Daoy (cell line): Measurements from ENCODE around the genes LGR4 and ARL14EP.

GRCh38 chr11:24864661-24864907 is 367.7 kb downstream of the LUZP2 start:
- RAMPAGE, long total RNA = no peak

DNA sequence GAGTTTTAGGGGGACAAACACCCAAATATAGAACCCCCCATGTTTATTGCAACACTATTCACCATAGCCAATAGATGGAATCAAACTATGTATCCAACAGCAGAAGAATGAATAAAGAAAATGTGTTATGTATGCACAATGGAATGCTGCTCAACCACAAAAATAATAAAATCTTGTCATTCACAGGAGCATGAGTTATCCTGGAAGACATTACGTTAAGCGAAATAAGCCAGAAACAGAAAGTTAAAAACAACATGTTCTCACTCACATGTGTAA is 908.2 kb upstream of the ANO3 start:
- RAMPAGE, long total RNA = no peak

DNA sequence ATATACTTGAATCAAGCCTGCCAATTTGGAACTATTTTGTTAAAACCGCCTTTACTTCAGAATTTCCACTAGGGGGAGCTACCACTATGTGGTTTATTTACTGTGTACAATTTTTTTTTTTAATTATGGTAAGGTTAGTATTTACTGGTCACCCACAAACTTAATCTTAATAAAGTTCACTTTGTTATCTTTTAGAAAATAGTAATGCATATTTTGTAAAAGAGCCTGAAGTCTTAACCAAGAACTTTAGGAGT is 47.0 kb upstream of the ANO3 start:
- RAMPAGE, long total RNA = no peak

- RAMPAGE, long total RNA = no peak
Measured at GRCh38 chr11:26522987-26523493, 49.0 kb downstream of the MUC15 start.

DNA sequence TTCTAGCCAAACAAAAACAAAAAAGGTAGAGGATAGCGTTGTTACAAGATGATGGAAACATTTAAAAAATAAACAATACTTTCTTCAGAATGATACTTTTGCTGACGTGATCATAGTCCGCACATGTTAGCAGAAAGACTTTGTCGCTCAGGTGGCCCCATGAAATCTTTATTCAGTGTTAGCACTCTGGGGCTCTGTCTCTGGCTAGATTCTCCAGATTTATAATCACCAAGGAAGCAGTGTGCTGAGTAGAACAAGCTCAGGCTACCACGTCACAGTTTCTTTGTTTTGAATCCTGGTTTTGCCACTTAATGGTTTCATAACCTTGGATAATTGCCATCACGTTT is 3.8 kb upstream of the MUC15 start:
- RAMPAGE, long total RNA = no peak

GRCh38 chr11:26994474-26995249 is 750 bp downstream of the FIBIN start:
- RAMPAGE, long total RNA = no peak

- RAMPAGE, long total RNA = no peak
Measured at GRCh38 chr11:27341382-27341660, 21.7 kb downstream of the CCDC34 start.

- RAMPAGE, long total RNA = no peak
Measured at GRCh38 chr11:27388151-27388421, 25.1 kb upstream of the CCDC34 start.

DNA sequence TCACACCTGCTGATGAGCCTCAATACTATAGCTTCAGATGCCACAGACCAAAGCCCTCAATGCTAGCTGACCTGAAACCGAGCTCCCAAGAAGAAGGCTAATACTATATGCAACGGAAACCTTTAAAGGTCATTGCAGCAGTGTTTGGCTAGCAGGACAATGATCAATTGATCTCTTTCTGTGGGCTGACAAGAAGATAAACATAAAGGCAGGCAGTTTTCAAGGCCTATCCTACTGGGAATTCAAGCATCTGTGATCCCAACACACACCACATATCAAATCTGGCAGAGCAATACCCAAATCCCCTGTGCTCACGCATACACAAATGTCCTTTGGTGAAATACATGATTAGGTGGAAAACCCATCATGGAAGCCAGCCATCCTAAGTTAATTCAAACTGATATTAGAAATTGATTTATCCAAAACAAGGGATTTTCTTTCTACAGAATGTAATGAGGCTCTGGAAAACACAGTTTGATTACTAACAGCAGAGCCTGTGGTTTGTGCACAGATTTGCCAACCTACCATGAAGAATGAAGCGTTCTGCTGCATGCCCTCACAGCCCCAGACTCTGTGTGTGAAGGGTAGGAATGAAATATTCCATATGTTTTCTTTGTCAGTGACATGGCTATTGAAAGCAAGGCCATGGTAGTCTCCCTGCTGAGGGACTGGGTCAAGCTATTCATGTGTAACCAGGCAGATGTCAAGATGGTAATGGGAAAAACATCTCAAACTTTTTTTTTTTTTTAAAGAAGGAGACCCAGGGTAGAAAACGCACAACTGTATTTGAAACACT is 12.2 kb downstream of the LGR4 start:
- RAMPAGE, long total RNA = no peak

- RAMPAGE, long total RNA = no peak
Measured at GRCh38 chr11:27472369-27473341, at the start of gene LGR4. LGR4 (minus strand) TSS chr11:27472790.

DNA sequence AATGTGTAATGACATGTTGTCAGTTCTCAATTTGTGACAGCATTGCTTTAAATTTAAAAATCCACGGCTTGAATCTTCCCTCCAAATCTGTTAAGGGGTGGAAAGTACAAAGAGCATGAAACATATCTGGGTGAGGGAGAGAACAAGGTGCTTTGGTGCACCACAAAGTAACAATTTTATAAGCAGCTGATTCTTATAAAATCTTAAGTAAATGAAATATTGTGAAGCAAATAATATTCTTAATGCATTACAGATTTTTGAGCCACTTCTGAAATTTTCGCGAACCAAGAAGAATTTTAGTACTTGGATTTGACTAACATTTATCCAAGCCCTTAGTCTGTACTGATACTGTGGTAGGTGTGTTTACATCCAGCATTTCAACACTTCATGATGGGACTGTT is 660 bp upstream of the LIN7C start:
- RAMPAGE, long total RNA = no peak

DNA sequence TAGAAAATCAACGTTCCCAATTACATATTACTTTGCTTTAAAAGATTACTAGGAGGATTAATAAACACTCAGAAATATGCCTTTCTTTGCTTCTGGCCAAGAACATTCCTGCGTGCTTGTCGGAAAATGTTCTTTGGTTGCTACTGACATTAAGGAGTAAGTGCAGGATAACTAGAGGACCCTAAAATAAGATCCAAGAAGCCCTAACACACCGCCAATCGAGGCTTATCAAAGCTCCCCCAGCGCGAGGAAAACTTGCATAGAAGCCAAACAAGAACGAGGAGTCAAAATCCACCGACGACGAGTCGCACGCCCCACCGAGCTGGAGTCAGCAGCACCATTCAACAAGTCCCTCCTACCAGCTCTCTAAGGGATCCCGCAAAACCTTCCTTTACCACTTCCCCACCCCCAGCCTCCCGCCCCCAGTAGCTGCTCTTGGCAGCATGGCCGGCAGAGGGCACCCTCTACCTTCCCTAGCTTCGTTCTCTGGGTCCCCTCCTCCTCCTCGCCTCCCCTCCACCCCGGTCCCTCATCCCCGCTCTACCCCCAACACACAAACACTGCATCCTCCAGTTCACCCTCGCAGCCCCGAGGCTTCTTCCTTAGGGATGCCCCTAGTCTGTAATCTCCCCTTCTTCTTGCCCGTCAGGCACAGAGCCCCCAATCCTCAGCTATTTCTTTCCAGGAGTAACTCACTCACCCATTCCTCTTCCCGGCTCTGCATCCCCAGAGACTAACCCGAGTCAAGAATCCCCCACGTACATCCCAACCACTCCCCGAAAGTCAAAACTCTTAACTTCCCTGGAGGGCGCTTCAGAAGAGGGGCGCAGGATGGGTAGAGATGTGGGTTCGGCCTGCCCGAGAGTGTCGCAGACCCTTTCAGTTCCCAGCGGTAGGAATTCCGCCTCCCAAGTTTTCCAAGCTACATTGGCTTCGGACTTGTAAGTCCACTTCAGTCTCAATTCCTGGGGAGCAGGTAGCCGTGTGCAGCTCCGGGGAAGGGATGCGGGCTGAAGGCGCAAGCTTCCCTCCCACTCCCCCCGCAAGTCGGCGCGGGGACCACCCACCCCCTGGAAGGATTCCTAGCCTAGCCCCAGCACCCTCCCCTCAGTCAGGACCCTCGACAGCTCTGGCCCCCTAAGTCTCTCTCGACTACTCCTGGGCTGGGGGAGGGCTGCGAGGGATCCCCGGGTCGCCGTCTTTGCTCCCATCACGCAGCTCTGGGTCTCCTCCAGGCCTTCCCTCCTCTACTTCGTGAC is 1.1 kb downstream of the BDNF start:
- RAMPAGE, long total RNA = no peak

GRCh38 chr11:27718201-27718847 is 18.1 kb upstream of the BDNF start:
- RAMPAGE, long total RNA = no peak

- RAMPAGE, long total RNA = no peak
Measured at GRCh38 chr11:28107008-28108006, 649 bp downstream of the KIF18A start.

- RAMPAGE, long total RNA = no peak
Measured at GRCh38 chr11:28126712-28127214, 18.6 kb downstream of the METTL15 start.

- RAMPAGE, long total RNA = no peak
Measured at GRCh38 chr11:28157754-28158174, 49.6 kb downstream of the METTL15 start.

GRCh38 chr11:29002640-29003207 is 894.5 kb downstream of the METTL15 start:
- RAMPAGE, long total RNA = no peak

GRCh38 chr11:30150453-30150799 is 80.4 kb upstream of the FSHB start:
- RAMPAGE, long total RNA = no peak

GRCh38 chr11:30322688-30323528 is at the start of gene ARL14EP:
ARL14EP (plus strand) TSS chr11:30323104.
- RAMPAGE, long total RNA = start-site peak on the plus strand at chr11:30323098-30323147, 518 and 141 reads in 2 replicates

- RAMPAGE, long total RNA = no peak
Measured at GRCh38 chr11:30549498-30550025, 36.6 kb downstream of the MPPED2 start.